ENCODE data around the gene ABI1.

DNA sequence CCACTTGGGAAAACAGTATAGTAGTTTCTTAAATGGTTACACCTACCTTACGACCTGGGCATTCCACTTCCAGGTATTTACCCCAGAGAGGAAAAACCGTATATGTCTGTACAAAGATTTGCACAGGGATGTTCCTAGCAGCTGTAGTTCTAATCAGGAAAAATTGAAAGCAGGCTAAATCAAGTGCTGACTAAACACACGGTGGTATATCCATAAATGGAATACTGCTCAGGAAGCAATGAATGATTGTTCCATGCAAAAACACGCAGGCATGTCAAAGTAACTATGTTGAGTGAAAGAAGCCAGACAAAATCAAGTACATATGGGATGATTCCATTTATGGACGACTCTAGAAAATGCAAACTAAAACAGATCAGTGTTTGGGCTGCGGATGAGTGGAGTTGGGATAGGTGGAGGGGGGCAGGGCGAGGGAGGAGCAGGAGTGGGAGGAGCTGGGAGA lies 575 bp upstream of the MSRB2 start:
- RRBS, 2 experiments: no CpG with 5 or more reads among the region's 7 CpGs

- RRBS, 2 experiments: no CpG with 5 or more reads among the region's 5 CpGs
These were observed 128.8 kb upstream of the KIAA1217 start for GRCh38 chr10:24080105-24080541.

- RRBS, 2 experiments: no CpG with 5 or more reads among the region's 12 CpGs
These were observed 881 bp upstream of the KIAA1217 start for GRCh38 chr10:24207865-24208649.

DNA sequence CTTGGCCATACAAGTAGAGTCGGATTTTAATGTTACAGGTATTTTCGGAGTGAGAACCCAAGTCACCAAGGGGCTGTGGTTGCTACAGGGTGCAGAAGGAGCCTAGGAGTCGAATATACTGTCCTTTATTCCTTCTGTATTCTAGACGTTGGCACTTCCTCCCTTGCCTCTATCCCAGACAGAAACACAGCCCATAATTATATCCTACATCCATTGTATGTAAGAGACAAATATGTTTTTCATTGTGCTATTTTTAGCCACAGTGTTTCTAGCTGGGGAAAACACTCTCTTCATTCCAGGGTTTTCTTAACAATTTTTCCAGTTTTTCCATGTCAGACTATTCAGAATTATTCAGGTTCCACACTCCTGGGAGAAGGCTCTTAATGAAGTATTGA lies 32.6 kb downstream of the KIAA1217 start:
- RRBS, 2 experiments: no CpG with 5 or more reads among the region's 4 CpGs

GRCh38 chr10:24251248-24252171 lies 42.6 kb downstream of the KIAA1217 start:
- RRBS, 2 experiments: no CpG with 5 or more reads among the region's 4 CpGs

DNA sequence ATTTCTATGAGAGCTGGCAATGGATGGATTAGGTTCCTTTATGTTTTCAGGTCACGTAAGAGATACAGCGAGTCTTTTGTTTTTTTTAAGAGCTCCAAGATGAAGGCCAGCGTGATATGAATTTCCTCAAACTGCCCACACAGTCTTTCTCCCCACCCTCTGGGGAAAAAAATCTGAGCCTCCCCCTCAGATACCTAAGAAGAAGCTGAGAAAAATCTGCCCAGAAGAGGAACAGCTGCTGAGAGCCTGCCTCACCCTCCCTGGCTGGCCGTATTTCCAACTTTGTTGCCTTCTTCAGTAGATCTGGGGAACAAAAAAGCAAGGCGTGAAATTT lies 208.1 kb downstream of the KIAA1217 start:
- RRBS, 2 experiments: no CpG with 5 or more reads among the region's 5 CpGs

DNA sequence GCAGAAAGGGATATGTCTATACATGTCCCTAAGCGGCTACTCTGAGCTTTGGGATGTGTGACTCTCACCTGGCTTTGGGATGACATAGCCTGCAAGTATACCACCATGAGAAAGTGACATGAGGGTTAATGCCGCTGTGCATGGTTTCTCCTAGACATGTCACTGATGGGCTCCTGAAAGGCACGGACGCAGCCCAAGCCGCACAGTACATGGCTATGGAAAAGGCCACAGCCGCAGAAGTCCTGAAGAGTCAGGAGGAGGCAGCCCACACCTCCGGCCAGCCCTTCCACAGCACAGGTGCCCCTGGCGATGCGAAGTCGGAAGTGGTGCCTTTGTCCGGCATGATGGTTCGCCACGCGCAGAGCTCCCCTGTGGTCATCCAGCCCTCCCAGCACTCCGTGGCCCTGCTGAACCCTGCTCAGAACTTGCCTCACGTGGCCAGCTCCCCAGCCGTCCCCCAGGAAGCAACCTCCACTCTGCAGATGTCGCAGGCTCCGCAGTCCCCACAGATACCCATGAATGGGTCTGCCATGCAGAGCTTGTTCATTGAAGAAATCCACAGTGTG lies 199.4 kb downstream of the ARHGAP21 start:
- RRBS, 2 experiments: 93 to 97% methylated on average over 5 of the region's 19 CpGs

GRCh38 chr10:24604127-24604948 lies 119.3 kb downstream of the ARHGAP21 start:
- RRBS, 2 experiments: no CpG with 5 or more reads among the region's 2 CpGs

DNA sequence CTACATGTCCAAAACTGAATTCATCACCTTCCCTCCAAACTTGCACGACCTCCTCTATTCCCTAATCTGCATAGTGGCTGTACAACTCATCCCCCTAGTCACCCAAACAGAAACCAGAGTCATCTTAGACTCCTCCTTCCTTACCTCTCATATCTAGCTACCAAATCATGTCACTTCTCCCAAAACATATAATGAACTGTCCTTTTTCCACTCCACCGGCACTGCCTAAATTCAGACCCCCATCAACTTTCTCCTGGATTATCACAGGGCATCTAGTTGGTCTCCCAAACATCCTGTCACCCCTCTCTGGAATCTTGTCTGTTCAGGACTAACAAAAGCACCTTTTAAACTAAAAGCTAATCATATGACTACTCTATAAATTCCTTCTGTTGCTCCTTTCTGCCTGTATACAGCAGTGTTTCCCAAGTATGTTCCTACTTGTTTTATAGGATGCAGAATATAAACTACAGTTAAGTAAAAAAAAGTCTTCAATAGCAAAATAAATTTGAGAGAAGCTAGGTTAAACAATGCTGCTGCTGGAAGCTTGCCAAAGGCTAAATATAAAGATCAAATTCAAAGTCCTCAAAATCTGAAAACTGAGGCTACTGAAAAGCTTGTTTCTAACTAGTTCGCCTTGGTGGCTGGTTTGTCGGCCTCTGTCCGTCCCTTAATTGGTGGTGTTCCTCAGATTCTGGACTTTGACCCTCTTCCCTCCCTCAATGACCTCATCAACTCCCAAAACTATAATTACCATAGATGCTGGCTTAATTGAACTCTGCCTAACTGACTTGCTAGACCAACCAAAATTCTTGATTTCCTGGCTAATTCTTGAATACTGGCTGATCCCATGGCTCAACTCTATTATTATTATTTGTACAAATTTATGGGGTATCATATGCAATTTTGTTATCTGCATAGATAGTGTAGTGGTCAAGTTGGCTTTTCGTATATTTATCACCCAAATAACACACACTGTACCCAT lies 15.8 kb downstream of the ARHGAP21 start:
- RRBS, 2 experiments: no CpG with 5 or more reads among the region's 6 CpGs

DNA sequence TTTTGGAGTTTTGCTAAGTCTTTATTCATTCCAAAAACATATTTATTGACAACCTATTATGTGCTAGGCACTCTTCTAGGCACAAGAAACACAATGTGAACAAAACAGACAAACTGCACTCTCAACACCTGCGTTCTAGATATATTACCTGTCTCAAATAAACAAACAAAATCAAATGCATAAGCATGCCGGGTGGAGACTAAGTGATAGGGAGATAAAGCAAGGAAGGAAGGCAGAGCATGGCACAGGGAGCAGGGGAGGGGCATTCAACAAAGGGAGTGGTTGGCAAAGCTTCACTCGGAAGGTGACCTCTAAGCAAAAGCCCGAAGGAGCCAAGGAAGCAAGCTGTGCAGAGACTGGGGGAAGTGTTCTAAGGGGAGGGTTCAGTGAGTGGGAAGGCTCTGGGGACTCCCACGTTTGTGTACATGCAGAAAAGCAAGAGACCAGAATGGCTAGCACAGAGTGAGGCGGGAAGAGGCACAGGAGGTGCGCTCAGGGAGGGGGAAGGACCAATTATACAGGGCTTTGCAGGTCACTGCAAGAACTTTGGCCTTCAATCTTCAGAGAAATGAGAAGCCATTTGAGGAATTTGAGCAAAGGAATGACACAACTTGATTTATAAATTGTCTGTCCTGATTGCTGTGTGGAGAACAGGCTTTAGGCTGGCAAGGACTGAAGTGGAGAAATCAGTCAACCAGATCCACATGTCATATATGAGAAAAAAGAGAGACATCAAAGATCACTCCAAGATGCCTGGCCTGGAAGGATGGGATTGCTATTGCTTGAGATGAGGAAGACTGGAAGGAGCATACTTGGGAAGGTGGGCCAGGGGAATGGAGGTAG lies 7.4 kb downstream of the ARHGAP21 start:
- RRBS, 2 experiments: no CpG with 5 or more reads among the region's 7 CpGs

DNA sequence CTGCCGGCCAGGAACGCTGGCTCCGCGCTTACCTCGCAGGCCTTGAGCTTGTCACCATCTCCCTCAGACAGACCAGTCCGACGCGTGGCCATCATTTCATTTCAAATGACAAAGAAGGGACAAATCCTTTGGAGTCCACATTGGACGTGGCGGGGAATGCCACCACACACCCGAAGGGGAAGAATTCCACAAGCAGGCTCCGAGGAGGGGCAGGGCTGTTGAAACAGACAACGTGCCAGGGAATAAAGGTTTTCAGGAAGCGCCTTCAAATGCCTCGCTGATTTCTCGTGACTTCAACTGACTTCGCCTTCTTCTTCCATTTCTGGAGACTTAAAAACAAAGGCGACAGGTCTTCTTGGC lies 1.9 kb downstream of the ARHGAP21 start:
- RRBS, 2 experiments: 7 to 20% methylated on average over 1 of the region's 18 CpGs

GRCh38 chr10:24790409-24791186 lies 66.9 kb upstream of the ARHGAP21 start:
- RRBS, 2 experiments: 73 to 100% methylated on average over 1 of the region's 17 CpGs

DNA sequence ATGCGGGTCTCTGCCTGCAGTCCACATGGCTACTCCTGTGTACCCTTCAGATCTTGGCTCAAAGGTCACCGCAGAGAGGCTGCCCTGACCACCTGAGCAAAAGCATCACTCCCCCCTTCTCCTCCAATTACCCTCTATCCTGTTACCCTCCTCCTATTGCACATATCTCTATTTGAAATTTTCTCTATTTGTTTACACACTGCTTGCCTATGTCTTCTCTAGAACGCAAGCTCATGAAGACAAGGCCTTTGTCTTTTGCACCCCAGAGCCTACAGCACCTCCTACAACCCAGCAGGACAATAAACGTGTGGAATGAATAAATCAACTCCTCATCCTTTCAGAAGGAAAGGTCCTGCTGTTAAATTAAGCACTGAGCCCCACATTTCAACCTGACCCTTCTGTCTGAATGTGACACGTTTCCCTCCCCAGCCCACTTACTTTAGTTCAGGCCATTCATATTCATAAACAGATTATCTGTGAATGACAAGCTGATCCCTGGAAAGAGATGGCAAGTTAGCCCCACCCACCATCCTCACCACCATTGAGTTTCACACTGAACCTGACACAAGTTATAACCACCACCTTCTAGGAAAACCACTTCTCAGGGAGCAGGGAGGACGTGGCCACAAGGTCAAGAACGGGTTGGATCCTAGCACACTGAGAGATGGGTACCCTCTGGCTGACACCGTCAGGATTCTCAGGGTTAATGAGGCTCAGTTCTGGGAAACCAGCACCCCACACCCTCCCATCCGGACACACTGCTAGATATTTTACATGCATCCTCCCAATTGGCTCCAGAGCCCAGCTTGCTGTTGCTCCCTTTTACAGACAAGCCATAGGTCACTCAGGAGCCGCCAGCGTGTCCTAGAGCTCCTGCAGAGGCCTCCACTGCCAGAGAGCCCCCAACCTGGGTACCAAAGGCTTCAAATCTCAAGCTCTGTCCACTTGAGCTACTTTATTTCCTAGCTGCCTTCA lies 1.0 kb downstream of the PRTFDC1 start:
- RRBS, 2 experiments: no CpG with 5 or more reads among the region's 11 CpGs

GRCh38 chr10:26438502-26439456 lies 638 bp downstream of the APBB1IP start:
- RRBS, 2 experiments: 5 to 9% methylated on average over 19 to 24 of the region's 60 CpGs

- RRBS, 2 experiments: no CpG with 5 or more reads among the region's 6 CpGs
These were observed 10.5 kb downstream of the APBB1IP start for GRCh38 chr10:26448621-26449064.

DNA sequence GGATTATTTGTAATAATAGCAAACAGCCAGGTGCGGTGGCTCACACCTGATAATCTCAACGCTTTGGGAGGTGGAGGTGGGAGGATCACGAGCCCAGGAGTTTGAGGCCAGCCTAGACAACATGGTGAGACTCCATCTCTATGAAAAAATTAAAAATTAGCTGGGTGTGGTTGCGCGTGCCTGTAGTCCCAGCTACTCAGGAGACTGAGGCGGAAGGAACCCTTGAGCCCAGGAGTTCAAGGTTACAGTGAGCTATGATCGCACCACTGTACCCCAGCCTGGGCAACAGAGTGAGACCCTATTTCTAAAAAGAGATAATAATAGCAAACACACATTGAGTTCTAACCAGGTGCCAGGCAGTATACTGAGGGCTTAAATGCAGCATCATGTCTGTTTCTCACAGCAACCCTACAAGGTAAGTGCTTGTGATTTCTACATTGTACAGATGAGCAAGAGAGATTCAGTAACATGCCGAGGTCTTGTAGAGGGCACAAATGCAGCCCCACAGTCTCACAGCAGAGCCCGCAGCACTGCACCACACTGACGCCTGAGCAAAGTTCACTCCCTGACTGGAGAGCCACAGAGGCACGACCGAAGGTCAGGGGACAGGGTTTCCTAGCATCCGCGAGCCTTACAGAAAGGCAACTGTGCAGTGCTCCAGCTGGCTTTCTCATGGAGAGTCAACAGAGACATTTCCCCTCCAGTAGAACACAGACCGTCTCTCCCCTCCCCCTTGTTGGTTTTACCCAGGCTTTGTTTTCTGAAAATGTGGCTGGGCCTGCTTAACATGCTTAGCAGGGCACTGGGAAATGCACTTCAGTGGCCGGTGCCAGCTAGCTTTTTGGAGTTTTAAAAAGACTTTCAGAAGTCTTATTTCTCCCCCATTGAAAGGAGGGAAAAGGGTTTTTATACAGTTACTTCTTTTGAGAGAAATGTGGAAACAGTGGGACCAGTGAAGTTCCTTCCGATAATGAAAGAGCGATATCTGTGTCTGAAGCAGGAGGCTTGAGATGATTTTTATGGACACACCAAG lies 36.5 kb downstream of the PDSS1 start:
- RRBS, 2 experiments: no CpG with 5 or more reads among the region's 18 CpGs

- RRBS, 2 experiments: under 1 to 7% methylated on average over 7 of the region's 50 CpGs
These were observed at the start of gene ABI1 for GRCh38 chr10:26860464-26861114. ABI1 (minus strand) TSS chr10:26860958.

- RRBS, 2 experiments: no CpG with 5 or more reads among the region's 1 CpG
These were observed 60.4 kb downstream of the ANKRD26 start for GRCh38 chr10:27039833-27040323.

GRCh38 chr10:27242515-27243774 lies 2.3 kb upstream of the ACBD5 start:
- RRBS, 2 experiments: no CpG with 5 or more reads among the region's 19 CpGs

DNA sequence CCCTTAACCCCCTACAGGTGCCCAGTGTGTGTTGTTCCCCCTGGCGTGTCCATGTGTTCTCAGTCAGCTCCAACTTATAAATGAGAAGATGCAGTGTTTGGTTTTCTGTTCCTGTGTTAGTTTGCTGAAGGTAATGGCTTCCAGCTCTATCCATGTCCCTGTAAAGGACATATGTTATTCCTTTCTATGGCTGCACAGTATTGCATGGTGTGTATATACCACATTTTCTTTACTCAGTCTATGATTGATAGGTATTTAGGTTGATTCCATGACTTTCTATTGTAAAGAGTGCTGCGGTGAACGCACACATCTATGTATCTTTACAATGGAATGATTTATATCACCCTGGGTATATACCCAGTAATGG lies 86.7 kb upstream of the ACBD5 start:
- RRBS, 2 experiments: no CpG with 5 or more reads among the region's 3 CpGs

Measured in Panc1 (cell line).